Sigmoid colon (tissue), 4 donors: ENCODE data around the genes CXCL5 and AREG.

- PRO-cap: no peak
- RAMPAGE, long total RNA, 4 experiments: no peak in any of the 4 experiments
Measured at GRCh38 chr4:72969152-72969419, 100.4 kb downstream of the COX18 start.

- PRO-cap: no peak
- RAMPAGE, long total RNA, 4 experiments: no peak in any of the 4 experiments
Measured at GRCh38 chr4:73068317-73068935, 1.1 kb downstream of the COX18 start.

GRCh38 chr4:73229338-73230066 is 29.1 kb downstream of the ANKRD17 start:
- PRO-cap: no peak
- RAMPAGE, long total RNA, 4 experiments: no peak in any of the 4 experiments

GRCh38 chr4:73341435-73342005 is 62.6 kb upstream of the ALB start:
- PRO-cap: no peak
- RAMPAGE, long total RNA, 4 experiments: no peak in any of the 4 experiments

GRCh38 chr4:73409099-73409516 is 5.0 kb downstream of the ALB start:
- PRO-cap: no peak
- RAMPAGE, long total RNA, 4 experiments: no peak in any of the 4 experiments

DNA sequence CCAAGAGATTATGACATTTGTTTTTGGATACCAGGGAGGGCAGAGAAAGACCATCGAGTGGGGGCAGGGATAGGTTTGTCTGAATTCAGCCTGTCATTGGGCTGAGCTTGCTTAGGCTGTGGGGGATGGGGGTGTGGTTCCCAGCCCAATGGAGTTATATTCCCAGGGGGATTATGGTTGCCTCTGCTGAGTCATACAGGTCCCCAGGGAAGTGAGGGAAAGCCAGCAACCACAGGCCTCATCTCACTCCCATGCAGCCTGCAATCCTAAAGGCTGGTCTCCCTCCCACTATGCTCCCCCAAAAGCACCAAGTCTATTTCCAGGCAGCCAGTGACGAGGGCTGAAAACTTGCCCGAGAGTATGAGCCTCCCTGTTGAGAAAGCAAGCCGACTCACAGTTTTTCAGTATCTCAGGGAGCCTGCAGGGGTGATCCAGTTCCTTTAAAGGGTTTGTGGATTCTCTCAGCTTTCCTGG is 39.3 kb downstream of the AFM start:
- PRO-cap: no peak
- RAMPAGE, long total RNA, 4 experiments: no peak in any of the 4 experiments

GRCh38 chr4:73589268-73589871 is 30.9 kb downstream of the RASSF6 start:
- PRO-cap: no peak
- RAMPAGE, long total RNA, 4 experiments: no peak in any of the 4 experiments

- PRO-cap: no peak
- RAMPAGE, long total RNA, 4 experiments: no peak in any of the 4 experiments
Measured at GRCh38 chr4:73741120-73741547, 765 bp downstream of the CXCL8 start.

DNA sequence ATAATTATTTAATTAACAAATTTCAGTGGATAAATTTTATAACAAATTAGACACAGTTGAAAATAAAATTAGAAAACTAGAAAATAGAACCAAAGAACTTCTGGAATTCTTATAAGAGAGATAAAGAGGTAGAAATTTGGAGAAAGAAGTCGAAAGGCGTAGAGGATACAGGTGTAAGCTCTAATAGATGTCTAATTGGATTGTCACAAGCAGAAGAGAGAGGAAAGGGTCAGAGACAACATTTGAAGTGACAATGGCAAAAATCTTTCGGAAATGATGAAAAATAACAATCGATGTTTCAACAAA is 3.7 kb downstream of the CXCL8 start:
- PRO-cap: no peak
- RAMPAGE, long total RNA, 4 experiments: no peak in any of the 4 experiments

- PRO-cap: no peak
- RAMPAGE, long total RNA, 4 experiments: no peak in any of the 4 experiments
Measured at GRCh38 chr4:73998157-73999178, at the start of gene CXCL5. CXCL5 (minus strand) TSS chr4:73998677.

- PRO-cap: no peak
- RAMPAGE, long total RNA, 4 experiments: no peak in any of the 4 experiments
Measured at GRCh38 chr4:74104345-74104538, 5.2 kb upstream of the CXCL2 start.

DNA sequence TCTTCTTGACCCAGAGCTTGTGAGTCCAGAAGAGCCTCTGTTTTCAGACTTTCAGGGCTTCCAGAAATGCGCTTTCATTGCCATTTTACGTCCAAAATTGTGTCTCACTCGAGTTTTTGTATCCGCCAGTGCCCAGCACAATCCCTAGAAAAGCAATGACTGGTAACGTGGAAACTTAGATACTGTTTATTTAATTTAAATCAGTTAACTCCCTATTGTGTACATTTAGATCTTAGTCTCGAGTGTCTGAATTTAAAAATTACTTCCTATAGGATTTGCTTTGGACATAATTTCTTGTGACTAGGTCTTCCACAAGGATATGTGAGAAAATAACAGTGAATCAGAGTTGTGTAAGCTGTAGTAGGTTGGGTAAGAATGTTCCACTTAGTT is 1.0 kb downstream of the MTHFD2L start:
- PRO-cap: no peak
- RAMPAGE, long total RNA, 4 experiments: no peak in any of the 4 experiments

DNA sequence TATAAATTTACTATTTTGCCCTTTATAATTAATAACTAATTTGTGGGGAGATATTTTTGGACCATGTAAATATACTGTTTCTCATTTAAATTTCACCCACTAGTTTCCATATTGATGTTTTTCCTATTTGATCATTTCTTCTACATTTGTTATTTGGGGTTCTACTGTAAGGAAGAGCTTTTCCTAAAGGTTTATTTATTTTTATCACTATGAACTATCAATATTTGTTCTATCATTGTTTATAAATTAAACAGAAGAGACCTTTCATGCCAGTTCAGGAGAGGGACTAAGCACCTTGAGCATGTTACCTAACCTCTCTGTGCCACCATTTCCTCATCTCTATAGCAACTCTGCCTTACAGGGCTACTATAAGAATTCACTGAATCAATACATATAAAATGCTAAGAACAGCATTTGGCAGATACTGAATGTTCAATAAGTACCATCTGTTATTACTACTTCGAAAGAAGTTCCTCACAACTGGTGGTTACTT is 32.7 kb downstream of the EREG start:
- PRO-cap: no peak
- RAMPAGE, long total RNA, 4 experiments: no peak in any of the 4 experiments

- PRO-cap: unidirectional peak, plus-strand start at chr4:74445136
- RAMPAGE, long total RNA, 4 experiments: start-site peak on the plus strand in 2 of 4 experiments, at chr4:74445134-74445140 at its widest, 19 to 213 reads per replicate
Measured at GRCh38 chr4:74444638-74445930, at the start of gene AREG. AREG (plus strand) TSS chr4:74445136.

DNA sequence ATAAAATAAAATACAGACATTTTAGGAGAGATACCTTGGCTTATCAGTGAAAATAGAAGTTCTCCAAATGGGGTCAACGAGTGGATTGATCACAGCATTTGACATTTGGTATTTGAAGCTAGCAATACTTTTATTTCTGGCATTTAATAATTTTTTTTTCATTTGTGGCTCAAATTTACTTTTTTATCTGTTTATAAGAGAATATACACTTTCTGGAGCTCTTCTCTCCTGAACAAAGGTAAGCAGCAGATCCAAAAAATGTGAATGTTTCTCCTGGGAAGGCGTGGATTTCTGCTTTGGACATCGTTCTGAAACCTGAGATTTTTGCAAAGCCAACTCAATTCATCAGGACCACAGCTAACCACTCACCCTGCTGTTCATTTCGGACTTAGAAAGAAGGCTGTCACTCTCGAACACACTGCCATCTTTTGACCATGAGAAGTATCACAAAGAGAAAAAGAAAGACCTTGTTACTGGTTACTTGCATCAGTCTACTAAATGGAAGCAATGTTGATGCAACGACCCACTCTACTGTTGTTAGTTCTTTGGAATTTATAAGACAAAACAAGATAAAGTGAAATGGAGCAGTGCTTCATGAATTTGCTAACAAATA is 86.8 kb downstream of the AREG start:
- PRO-cap: no peak
- RAMPAGE, long total RNA, 4 experiments: no peak in any of the 4 experiments

- PRO-cap: no peak
- RAMPAGE, long total RNA, 4 experiments: no peak in any of the 4 experiments
Measured at GRCh38 chr4:74941235-74941667, 8.3 kb downstream of the PARM1 start.

GRCh38 chr4:75028086-75028921 is 95.4 kb downstream of the PARM1 start:
- PRO-cap: no peak
- RAMPAGE, long total RNA, 4 experiments: no peak in any of the 4 experiments

- PRO-cap: no peak
- RAMPAGE, long total RNA, 4 experiments: no peak in any of the 4 experiments
Measured at GRCh38 chr4:75561815-75562330, 6.0 kb downstream of the ODAPH start.

- PRO-cap: no peak
- RAMPAGE, long total RNA, 4 experiments: no peak in any of the 4 experiments
Measured at GRCh38 chr4:75671507-75672347, 1.5 kb downstream of the G3BP2 start.

GRCh38 chr4:75989878-75990484 is 764 bp downstream of the SDAD1 start:
- PRO-cap: no peak
- RAMPAGE, long total RNA, 4 experiments: no peak in any of the 4 experiments